WTC11 (cell line): ENCODE measurements around the genes GOLGA8R and OTUD7A.

DNA sequence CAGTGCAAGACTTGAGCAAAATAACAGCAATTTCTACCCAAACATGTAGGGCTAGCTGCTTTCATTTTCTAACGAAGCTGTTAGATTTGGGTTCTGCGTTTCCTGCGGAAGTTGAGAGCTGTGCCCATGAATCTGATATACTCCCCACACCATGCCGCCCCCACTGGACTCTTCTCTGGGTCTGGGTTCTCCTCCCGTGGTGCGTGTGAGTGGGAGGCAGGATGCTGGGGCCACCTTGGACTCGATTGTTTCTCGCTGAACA, 179.8 kb downstream of the NSMCE3 start:
- PRO-cap, result no peak

- PRO-cap, result no peak
Measured at GRCh38 chr15:29348227-29348780, 78.7 kb upstream of the NSMCE3 start.

DNA sequence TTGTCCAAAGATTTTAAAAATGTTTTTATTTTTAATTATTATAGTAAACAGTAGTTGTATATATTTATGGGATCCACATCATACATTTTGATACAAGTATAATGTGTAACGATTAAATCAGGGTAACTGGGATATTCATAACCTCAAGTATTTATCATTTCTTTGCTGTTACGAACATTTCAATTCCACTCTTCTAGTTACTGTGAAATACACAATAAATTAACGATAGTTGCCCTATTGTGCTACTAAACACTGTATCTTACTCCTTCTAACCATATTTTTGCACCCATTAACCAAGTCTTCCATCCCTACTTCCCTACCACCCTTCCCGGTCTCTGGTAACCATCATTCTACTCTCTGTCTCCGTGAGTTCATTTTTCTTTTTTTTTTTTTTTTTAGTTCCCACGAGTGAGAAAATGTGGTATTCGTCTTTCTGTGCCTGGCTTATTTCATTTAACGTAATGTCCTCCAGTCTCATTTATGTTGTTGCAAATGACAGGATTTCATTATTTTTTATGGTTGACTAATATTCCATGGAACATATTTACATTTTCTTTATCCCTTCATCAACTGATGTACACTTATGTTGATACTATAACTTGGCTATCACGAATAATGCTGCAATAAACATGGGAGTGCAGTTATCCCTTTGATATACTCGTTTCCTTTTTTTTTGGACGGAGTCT, 31.8 kb downstream of the TJP1 start:
- PRO-cap, result no peak

DNA sequence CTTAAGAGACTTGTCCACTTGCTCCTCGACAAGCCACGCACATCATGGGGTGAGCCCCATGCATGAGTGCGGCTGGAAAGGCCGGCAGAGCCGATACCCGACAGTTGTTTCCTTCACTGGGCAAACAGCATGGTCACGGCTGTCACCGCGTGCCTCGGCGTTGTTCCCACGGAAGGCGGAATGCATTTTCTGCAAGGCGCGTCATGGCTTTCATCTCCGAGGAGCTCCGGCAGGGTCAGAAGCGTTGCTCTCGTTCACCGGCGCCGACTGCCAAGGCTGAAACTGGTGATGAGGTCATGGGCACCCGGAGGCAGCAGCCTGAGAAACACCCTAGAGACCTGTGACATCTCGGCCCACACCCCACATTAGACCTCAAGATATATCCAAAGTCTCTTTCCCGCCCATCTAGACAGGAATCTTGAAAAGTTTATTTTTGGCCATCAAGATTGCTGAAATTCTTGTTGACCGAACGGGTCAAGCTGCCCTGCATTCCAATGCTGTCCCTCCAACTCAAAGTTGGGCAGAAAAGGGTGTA, 546 bp upstream of the TJP1 start:
- PRO-cap, result no peak

GRCh38 chr15:30414209-30414433, at the start of gene GOLGA8R:
TSS of gene GOLGA8R (minus strand) at chr15:30414260.
- PRO-cap, result no peak

DNA sequence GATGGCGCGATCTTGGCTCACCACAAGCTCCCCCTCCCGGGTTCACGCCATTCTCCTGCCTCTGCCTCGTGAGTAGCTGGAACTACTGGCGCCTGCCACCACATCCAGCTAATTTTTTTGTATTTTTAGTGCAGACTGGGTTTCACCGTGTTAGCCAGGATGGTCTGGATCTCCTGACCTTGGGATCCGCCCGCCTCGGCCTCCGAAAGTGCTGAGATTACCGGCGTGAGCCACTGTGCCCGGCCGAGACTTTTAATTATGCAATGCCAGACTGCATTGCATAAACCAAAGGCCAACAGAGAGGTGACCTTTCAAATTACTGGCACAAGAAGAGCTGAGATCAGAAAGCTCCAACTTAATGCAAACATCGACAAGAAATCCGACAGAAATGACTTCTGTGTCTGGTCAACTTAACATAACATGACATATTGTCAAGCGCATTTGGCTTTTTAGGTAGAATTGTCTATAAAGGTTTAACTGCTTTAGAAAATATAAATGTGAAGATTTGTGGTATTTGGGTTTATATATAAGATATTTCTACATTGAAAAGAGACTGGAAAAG, 62.5 kb upstream of the GOLGA8Q start:
- PRO-cap, result no peak

GRCh38 chr15:31079053-31080139, 22.1 kb downstream of the TRPM1 start:
- PRO-cap, result no peak

GRCh38 chr15:31222500-31223062, 104.1 kb upstream of the KLF13 start:
- PRO-cap, result no peak

DNA sequence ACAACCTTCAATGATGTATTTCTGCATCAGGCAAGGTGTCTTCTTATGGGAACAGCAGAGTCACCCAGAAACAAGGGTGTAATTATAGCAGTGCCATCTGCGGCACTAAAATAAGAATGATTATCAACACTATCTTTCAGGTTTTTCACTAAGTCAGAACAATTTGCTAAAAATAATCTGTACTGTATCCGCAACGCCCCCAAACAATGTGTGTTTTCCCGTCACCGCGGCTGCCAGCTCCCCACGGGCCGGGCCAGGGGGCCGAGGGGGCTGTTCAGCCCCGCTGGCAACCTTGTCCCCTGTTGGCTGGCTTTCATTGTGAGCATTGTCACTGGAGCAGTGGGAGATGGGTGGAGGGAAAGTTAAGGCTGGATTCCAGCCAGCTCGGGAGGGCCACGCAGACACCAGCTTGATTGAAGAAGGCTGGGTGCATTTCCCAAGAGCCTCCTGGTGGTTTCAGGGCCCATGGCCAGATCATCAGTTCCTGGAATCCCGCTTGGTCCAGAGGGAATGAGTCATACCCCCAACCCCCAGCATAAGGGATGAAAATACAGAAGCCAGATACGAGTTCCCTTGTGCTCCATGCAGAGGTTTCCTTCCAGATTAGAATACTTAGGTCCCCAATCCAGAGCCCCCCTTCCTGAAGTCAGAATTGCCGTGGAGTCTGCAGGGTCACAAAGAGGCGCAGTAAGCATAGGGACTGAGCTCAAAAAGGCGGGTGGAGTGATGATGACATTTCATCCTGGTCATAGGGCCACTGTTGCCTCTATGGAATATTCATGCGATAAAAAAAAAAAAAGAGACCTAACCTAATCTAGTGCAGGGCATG, 90.2 kb upstream of the KLF13 start:
- PRO-cap, result no peak

- PRO-cap, result no peak
Measured at GRCh38 chr15:31325015-31325463, 1.6 kb upstream of the KLF13 start.

GRCh38 chr15:31334750-31335371, 8.2 kb downstream of the KLF13 start:
- PRO-cap, result no peak

DNA sequence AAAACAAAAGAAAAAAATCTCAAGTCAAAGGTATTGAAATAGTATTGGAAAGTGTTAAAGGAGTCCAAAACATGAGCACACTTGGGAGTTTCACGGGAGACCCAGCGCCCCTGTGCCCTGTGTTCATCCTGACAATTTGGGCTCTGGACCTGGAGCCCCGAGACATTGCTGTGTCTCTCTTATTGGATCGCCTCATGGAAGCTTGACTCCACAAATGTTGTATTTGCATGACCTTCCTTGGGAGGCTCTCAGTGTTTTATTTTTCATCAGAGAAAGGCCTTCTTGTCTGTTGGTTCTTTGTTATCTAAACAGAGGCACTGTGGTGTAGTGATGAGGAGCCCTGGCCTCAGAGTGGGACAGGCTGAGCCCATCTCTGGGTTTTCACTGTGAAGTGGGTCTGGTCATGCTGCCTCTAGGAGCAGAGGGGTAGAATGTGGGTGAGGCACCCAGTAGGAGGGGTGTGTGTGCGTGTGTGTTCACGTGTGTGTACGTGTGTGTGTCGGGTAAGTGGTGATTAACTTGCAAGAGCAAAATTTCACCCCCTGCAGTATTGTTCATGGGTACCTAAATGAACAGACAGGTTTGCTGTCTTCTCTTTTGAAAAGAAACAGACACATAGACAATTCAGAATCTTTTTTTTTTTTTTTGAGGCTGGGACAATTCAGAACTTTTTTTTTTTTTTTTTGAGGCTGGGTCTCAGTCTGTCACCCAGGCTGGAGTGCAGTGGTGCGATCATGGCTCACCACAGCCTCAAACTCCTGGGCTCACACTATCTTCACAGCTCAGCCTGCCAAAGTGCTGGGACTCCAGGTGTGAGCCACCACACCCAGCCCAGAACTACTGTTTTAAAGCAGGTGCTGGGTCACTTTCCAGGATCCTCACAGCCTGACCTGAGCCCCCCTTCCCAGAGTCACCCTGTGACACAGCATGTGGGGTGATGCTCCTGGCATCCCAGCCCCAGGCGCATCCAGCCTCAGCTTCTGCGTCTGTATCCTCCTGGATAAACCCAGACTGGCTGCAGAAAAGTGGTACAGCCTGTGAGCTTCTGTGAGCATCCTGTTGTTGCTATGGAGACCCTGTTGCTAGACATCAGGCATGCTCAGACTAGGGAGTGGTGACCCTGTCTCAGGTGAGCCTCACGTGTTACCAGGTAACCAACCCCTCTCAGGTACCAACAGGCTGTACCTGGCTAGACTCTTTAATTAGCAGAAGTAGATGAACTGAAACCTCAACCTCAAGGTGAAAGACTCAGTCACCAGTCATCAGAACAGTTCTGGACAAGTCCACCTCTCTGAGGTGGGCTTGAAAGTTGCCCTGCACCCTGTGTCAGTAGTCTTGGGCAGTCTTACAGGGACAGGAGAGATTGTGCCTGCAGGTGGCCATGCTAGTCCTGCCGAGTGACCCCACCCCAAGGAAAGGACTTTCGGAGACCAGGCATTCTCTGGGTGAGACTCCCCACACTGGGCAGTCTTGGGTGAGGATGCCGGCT, 14.8 kb downstream of the KLF13 start:
- PRO-cap, result no peak

GRCh38 chr15:31347704-31348130, 21.1 kb downstream of the KLF13 start:
- PRO-cap, result no peak

GRCh38 chr15:31368674-31368894, 41.9 kb downstream of the KLF13 start:
- PRO-cap, result no peak

GRCh38 chr15:31870327-31871243, at the start of gene OTUD7A:
TSS of gene OTUD7A (minus strand) at chr15:31870673.
- PRO-cap, result no peak

DNA sequence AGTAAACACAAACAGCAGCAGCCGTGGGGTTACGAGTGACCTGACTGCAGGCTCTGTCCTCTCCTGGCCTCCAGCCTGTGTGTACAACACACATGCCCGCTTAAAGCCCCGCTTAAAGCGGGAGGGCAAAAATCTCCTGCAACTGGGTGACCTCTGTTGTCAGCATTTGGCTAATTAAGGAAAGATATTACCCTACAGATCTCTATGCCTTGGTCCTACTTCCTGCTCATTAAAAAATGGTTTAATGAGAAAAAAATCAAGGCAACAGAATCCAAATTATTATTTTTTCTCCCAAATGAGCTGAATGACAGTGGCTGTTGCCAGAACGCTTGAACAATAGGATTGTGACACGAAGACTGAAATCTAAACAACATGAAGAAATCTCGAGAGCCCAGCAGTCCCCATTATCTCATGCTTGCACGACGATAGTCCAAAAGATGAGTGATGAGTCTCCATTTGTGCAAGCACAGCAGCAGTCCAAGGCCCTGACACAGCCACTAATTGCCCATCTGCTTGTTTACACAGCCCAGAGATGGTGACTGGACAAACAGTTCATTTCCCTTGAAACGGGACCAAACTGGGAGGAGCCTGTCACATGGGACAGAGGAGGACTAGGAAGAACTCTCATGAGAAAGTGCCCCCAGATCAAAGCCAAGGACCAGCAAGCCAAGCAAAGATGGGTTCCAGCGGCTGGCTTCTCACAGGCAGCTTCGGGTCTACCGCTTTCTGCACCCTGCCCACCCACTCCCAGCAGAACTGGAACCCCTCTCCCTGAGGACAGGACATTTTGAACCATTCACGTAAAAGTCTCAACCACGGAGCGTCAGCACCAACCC, 120.9 kb downstream of the GREM1 start:
- PRO-cap, result no peak

- PRO-cap, result no peak
Measured at GRCh38 chr15:32889315-32890002, 171.7 kb downstream of the GREM1 start.

GRCh38 chr15:32908009-32908752, 190.4 kb downstream of the GREM1 start:
- PRO-cap, result no peak

DNA sequence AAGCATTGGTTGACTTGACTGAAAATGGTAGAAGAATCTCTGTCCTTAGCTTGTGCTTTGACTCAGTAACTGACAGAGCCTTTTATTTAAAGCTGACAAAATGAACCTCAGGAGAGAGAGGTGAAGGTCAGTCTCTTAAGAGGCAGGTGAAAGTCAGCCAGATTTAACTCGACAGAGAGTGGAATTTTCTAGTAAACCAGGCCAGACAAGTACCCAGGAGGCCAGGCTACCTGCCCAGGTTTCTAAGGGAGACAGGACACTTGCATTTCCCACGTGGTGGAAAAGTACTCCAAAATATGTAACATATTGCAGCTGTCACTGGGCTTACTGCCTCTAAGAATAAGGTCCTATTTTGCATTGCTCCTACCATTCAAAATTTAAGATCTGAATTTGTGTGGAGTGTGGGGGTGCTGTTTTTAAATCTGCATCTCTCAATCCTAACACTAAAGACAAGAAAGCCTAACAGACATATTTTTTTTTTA, 167.9 kb downstream of the FMN1 start:
- PRO-cap, result no peak

DNA sequence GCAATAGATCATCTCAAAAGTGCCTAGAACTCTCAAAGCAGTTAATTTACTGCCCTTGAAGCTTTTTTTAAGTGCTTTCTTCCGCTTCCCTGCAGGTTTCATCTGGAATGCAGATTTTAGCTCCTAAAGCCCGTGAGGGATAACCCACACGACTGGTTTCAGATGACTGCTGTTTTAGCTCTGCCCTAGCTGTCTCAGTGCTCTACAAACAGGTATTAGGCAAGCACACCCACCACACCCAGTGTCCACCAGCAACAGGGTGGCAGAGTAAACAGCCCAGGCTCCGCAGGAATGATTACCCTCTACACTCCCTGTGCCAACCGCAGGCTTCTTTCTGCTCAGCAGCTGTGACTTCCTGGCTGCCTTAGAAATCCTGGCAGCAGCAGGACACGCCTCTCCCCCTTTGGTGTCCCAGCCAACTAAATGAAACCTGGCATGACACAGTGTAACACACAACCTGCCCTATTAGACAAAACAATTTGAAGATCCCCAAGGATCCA, 125.9 kb downstream of the FMN1 start:
- PRO-cap, result bidirectional peak, plus-strand start at position 235 of the sequence, minus-strand start at position 102 of the sequence